HCT116 (cell line): ENCODE measurements around a stretch of chr18.

GRCh38 chr18:61334061-61334541, 871 bp downstream of the CDH20 start:
- RRBS, result 94% methylated on average over 13 of the region's 43 CpGs

DNA sequence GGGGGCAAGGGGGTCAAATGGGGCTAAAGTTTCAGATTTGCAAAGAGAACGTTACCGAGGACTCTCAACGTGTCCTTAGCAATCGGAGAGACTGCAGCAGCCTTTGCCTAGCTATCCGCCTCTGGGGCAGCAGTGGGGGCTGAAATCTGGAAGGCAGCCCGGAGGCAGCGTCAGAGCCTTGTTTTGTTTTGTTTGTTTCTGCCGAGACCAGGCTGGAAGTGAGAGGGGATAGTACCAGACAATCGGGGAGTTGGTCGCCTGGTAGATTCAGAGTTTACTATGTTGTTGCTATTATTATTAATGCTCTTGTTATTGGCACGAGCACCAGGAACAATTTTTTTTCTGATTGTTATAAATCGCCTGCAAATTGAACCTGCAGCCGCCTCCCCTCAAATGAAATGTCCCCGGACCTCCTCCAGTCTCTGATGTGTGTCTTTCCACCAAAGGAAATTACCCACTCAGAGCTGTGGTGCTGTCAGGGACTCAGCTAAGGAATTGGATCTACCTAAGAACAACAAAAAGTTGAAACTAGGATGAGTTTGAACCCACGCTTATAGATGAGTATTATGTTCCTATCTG, 1.4 kb downstream of the CDH20 start:
- RRBS, result no CpG with 5 or more reads among the region's 15 CpGs

- RRBS, result no CpG with 5 or more reads among the region's 3 CpGs
These were observed 158.3 kb downstream of the RNF152 start for GRCh38 chr18:61734495-61734960.

- RRBS, result no CpG with 5 or more reads among the region's 3 CpGs
These were observed 150.1 kb downstream of the RNF152 start for GRCh38 chr18:61742697-61743111.

- RRBS, result no CpG with 5 or more reads among the region's 3 CpGs
These were observed 26.1 kb downstream of the RNF152 start for GRCh38 chr18:61866715-61867065.

DNA sequence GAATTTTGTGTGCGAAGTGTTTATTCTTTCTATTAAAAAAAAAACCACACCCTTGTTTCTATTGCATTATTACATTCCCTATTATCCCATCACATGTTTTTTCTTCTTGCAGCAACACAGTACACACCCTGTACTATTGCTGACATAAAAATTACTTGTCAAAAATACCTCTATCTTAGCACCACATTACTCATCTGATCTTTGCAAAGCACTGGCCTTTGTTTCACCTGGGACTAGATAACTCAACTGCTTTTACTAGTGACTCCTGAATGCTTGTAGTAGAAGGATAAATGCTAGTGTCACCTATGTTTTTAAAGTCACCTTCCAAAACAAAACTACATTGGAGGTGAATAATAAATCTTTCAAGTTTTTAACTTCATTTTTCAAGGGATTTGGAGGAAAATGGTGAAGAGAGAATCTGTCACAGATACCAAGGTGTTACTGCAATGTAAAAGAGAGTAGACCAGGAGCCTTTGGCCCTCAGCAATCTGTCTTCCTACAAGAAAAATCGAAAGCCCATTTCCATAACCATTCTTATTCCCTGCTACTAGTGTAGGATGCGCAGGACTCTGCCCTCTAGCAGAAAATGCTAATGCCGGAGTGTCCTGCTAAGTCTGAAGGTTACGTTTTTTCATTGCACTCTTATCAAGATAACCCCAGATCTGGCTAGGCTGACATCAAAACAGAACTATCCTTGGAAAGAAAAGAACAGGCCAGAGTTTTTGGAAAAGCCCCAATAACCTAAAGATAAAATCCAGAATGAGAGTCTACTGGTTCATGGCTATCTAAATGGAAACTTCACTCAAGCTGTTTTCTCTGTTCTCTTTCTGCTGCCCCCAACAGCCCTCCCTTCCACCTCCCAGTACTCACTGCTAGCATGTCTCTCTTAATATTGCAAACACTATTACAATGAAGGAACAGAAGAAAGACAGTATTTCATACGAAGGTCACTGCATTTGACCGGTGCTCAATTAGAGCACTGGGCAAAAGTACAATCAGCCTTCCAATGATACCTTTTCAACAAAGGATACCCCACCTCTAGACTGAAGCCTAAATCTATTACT, 1.1 kb downstream of the RNF152 start:
- RRBS, result no CpG with 5 or more reads among the region's 7 CpGs

DNA sequence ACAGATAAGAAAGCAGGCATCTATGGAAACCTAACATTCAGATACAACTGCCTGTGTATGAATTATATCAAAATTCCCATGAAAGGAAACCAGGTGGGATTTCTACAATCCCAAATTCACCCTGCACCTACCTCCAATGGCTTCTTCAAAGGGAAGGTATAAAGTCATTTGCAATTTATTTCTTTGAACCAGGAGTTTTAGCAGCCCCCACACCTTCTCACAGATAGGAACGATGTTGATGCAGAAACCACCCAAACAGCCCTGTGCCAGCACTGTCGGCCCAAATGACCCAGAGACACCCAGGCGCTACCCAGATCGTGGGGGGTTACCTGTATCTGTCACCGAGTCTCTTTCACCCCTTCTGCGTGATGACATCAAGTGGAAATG, 348 bp downstream of the RNF152 start:
- RRBS, result no CpG with 5 or more reads among the region's 6 CpGs

DNA sequence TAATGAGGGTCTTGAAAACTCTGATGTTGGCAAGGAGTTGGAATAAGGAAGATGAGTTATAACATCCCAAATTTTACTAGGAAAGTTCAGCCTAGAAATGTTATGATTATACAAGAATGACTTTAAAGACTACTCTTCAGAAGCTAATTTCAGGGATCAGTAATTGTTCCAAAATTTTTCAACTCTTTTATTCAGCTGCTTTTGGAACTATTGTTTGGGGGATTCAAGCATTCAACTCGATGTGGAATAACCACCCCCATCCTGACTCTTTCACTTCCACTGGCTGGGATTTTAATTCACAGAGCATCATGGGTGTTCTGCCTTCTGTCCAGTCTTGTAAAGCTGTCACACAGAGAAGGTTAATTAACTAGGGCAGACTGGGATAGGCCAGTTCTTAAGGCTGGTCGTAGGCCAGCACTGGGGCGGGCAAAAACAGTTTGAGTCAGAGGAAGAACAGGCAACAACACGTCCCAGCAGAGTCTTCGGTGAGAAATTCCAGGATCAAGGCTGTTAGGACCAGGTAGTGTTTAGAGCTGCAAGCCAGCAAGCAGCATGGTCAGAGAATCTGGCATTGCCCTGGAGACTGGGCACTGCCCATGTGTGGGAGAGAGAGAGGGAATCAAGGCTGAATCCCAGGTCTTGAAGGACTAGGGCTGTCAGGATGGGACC, 3.9 kb upstream of the RNF152 start:
- RRBS, result no CpG with 5 or more reads among the region's 5 CpGs

GRCh38 chr18:62057299-62058040, 129.4 kb downstream of the PIGN start:
- RRBS, result no CpG with 5 or more reads among the region's 3 CpGs

DNA sequence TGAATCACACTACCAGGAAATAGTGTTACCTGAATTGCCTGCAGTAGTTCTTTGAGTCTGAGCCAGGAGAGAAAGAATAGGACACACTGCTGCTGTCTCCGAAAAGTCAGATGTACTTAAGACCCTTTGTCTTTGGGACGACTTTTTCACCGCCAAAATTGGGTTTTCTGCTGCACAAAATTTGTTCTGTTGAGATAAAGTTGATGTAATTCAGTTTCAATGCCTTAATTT, 1.2 kb downstream of the RELCH start:
- RRBS, result no CpG with 5 or more reads among the region's 3 CpGs

- RRBS, result no CpG with 5 or more reads among the region's 10 CpGs
These were observed 95.7 kb downstream of the TNFRSF11A start for GRCh38 chr18:62420485-62421448.

DNA sequence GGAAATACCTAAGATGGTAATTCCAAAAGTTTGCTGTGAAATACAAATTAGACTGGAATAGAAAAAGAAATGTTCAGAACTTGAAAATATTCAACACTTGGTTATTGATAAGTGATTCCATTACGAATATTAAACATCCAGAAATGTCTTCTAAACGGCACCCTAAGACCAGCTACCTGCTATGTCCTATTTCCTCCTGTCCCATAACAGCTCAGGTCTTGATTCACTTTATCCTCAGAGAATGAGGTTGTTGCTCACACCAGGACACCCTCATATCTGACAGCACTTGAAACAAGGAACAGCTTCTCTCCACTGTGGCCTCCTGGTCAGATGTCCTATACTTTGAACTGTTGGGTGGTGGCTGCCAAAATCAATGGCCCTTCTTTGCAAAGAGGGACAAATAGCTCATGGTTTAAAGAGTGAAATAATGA, 24.3 kb upstream of the ZCCHC2 start:
- RRBS, result no CpG with 5 or more reads among the region's 2 CpGs

- RRBS, result 84% methylated on average over 4 of the region's 22 CpGs
These were observed 88.0 kb downstream of the ZCCHC2 start for GRCh38 chr18:62610725-62611381.

- RRBS, result no CpG with 5 or more reads among the region's 3 CpGs
These were observed 8.3 kb downstream of the PHLPP1 start for GRCh38 chr18:62723675-62723988.

- RRBS, result no CpG with 5 or more reads among the region's 4 CpGs
These were observed 36.0 kb downstream of the PHLPP1 start for GRCh38 chr18:62751137-62751924.

GRCh38 chr18:63099780-63100084, 219.8 kb downstream of the BCL2 start:
- RRBS, result no CpG with 5 or more reads among the region's 3 CpGs

DNA sequence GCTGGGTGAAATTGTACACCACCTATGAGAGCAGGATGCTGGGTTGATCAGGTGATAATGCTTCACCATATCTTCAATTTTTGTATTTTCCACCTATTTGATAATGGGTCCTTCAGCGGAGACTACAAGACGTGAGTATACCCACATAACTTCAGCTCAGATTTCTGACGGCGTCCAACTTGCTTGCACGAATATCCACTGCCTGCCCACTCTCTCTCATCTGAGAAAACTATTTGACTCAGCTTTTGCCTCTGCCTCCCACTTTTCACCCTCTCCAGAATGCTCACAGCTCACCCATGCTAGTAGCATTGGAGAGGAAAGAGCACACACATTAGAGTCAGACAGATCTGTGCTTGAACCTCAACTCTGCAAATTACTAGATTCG, 166.8 kb downstream of the BCL2 start:
- RRBS, result no CpG with 5 or more reads among the region's 6 CpGs

GRCh38 chr18:63157406-63158541, 161.8 kb downstream of the BCL2 start:
- RRBS, result no CpG with 5 or more reads among the region's 20 CpGs

GRCh38 chr18:63178200-63179062, 141.1 kb downstream of the BCL2 start:
- RRBS, result no CpG with 5 or more reads among the region's 17 CpGs